NALM6 (cell line): ENCODE data around the genes MGAT4A and EIF5B.

- PRO-cap: bidirectional peak, plus-strand start at chr2:97728173, minus-strand start at chr2:97728071; unidirectional peak, minus-strand start at chr2:97728506
These were observed 14.8 kb downstream of the ZAP70 start for GRCh38 chr2:97727926-97728766.

DNA sequence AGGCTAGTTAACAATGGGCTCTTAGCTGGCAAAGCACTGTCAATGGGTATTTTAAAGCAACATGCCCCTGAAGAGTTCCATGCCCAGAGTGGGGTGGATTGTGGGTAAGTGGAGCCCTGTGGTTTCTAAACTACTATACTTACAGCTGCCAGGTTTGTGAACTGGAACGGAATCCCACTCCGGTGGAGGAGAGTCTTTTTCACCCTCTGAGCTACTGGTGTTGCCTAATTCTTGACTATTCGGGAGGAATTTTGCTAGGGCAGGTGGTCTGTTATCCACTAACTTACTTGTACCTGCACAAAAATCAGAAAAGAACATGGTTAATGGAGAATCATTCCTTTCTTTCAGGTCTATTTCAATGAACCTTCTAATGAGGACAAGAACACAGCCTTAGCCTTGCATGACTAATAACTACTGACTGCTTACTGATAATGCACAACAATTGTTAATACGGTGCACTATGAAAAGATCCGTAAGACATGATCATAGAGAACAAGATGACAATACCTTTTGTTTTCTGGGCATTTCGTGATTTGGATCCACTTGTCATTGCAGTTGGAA lies 52.7 kb downstream of the ZAP70 start:
- PRO-cap: no peak

- PRO-cap: no peak
These were observed 125.4 kb downstream of the TMEM131 start for GRCh38 chr2:97870233-97870916.

DNA sequence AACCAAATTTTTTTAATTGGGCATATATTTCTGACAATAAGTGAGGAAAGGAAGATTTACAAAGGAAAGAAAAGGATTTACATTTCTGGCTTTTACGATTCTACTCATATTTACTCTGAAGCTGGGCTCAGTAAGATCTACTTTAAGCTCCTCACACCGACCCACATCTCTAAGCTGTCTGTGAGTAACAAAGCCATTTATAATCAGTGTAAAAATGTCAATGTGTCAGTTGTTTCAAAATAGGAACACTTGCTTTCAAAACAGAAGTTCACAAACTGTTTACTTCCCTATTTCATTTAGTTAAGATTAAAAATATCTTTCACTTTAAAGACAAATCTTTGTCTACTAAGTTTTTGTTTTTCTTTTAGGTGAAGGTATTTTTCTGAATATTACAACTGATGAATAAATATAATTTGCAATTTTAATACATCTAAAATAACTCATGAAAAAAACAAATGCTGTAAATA lies 64.6 kb downstream of the TMEM131 start:
- PRO-cap: unidirectional peak, minus-strand start at position 171 of the sequence

DNA sequence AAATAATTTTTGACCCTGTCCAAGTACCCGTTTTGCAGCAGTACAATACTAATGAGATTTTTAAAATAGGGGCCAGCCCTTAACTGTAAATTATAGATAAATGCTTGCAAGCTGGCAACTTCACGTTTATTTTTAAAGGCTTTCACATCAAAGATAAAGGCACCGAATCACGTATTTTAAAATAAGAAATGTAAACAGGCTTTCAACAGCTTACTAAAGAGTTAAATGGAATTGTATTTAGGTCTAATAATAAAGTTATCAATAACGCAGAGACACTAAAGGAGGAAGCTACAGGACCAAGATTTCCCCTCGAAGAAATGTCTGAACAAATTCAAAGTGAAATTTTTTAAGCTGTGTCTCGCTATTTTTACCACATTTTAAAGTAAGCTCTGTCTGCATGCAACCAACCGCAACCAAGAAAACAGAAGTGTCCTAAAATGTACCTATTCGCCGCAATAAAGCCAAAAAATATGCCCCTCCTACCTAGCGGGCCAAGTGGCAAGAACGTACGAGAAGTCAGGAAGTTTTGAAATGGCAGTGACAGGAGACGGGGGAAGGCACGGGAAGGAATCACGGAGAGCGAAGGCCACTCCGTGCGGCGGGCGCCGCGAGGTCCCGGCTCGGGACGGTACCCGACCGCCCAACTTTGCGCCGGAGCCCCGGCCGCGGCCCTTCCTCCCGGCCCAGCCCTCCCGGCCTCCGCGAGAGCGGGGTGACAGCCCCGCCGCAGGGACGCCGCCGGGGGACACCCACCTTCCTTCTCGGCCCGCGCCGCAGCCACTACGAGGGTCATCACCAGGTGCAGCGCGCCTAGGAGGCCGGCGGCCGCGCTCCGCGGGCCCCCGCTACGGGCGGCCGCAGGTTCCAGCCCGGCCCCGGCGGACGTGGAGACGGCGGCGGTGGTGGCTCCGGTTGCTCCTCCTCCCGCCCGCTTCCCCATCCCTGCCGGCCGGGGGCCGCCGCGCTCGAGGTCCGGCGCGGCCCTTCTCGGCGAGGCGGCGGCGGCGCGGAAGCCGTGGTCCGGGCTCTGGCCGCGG lies 707 bp downstream of the TMEM131 start:
- PRO-cap: bidirectional peak, plus-strand start at position 529 of the sequence, minus-strand start at position 532 of the sequence

DNA sequence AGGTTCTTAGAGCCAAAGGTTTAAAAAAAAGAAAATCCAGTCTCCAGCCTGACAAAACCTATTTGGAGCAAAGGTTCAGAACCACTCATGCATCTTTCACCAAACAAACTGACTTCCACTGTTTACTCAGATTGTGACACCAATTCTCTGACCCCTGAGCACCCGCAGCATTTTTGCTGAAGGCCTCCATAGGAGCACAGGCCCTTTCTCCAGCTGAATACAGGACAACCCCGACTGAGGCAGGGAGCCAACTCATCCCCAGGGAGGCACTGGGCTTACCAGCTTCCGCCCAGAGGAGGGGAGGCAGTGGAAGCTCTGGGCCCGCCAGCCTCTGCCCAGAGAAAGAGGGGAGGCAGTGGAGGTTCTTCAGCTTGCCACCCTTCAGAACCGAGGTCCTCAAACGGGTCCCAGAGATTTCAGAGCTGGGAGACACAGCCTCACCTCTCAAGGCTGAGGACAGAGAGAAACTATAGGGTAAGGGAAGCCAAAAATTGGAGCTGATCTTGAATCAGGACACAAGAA lies 50.9 kb upstream of the CNGA3 start:
- PRO-cap: no peak

DNA sequence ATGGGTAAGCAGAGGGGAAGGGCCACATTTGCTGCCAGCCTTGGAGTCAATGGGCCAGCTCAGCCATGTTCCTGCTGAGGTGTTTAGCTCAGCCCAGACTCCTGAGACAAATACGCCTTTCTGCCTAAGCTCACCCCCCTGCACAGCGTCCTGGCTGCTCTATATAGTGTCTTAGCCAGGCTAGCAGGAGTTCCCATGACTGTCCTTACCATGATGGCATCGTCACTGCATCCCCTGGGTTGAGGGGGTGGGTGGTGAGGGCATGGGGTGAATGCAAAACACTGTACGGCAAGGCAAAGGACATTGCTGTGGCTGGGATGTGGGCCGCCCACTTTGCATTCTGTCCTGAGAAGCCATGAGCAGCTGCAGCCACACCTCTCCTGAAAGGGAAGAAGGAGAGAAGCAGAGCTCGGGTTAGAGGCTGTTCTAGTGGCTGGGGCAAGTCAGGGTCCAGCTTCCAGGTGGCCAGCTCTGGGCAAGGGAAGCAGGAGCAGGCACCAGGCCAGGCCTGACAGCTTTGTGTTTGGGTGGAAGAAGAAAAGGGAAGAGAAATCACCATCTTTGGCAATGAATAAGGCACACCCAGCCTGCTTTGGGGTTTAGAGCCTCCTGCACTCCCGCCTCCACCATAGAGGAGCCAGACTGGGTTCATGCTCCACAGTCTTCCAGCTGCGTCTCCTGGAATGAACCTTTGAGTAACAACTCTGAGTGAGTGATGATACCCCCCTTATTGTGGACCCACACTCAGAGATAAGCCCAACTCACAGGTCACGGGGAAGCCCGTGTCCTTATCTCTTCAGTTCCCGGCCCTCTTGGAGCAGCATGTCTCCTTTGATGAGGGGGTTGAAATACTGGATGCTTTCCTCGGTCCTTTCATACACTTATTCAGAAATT lies 63.3 kb downstream of the INPP4A start:
- PRO-cap: no peak

- PRO-cap: no peak
These were observed 50.5 kb downstream of the UNC50 start for GRCh38 chr2:98658721-98659446.

GRCh38 chr2:98661915-98662312 lies 53.5 kb downstream of the UNC50 start:
- PRO-cap: no peak

GRCh38 chr2:98718312-98718805 lies 12.6 kb downstream of the MGAT4A start:
- PRO-cap: no peak

DNA sequence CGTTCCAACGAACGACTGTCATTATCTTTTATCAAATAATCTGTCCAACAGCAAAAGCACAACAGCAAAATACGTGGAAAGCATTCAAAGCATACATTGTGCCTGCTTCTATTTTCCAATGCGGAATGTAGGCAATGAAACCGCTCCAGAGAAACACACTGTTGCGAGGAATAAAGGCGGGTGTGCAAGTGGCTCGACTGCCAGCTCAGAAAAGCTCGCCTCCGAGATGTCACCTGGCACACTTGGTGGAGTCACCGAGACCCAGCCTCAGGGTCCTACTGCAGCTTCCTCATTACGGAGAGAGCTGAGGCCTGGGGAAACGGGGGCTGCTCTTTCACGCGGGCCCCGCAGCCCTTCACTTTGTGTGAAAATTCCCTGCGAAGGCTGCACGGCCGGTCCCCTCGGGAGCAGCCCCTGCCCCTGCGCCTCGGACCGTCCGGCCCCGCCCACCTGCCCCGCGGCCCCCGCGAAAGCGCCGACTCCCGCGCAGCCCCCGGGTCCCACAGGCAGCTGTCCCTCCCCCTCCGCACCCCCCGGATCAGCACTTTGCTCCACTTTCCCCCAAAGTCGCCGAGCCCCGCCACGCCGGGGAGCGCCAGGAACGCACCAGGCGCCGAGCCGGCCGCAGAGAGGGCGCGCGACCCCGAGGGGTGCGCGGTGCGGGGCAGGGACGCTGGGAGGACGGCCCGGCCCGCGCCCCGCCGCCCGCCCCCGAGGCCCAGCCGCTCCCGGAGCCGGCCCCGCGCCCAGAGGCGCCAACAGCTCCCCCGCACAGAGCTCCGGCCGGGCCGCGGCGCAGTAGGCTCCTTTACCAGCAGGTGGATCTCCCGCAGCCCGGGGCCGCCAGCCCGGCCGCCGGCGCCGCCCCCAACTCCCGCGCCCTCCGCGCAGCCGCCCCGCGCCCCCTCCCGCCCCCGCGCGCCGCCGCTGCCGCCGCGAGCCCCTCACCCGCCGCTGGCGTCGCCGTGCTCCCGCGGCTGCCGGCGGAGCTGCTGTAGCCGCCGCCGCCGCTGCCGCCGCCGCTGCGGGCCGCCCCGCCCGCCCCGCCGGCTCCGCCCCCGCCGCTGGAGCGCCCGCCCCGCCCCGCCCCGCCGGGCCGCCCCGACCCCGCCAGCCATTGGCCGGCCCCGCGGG lies at the start of gene MGAT4A:
Gene MGAT4A, minus strand, starts transcription at position 1,033 of the 1,134 bp plus-strand sequence.
- PRO-cap: bidirectional peak, plus-strand start at position 295 of the sequence, minus-strand start at position 213 of the sequence; bidirectional peak, plus-strand start outside the sequence, minus-strand start at position 826 of the sequence

- PRO-cap: bidirectional peak, plus-strand start at chr2:98758357, minus-strand start at chr2:98758198
These were observed 27.0 kb upstream of the MGAT4A start for GRCh38 chr2:98757773-98758505.

- PRO-cap: no peak
These were observed 100.2 kb downstream of the CRACDL start for GRCh38 chr2:98835565-98836492.

- PRO-cap: no peak
These were observed 66.2 kb downstream of the CRACDL start for GRCh38 chr2:98869828-98870307.

DNA sequence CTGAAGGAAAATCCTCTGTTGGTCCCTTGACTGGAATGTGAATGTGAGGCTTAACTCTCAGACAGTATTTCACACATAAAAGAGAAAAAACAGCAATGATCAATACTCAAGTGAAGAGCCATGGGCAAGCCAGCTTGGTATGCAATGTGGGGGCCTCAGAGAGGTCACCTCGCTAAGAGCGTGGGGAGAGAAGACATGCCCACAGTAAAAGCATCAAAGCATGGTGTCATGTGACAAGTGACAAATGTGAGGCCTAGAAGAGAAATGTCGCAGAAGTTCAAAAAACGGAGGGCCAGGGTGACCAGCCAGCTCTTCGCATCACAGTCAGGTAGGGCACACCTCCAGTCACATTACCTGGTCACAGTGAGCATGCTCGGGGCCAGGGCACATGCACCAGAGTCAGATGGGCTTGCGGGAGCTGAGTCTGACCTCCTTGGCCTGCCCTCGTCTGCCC lies 37.8 kb downstream of the CRACDL start:
- PRO-cap: no peak

DNA sequence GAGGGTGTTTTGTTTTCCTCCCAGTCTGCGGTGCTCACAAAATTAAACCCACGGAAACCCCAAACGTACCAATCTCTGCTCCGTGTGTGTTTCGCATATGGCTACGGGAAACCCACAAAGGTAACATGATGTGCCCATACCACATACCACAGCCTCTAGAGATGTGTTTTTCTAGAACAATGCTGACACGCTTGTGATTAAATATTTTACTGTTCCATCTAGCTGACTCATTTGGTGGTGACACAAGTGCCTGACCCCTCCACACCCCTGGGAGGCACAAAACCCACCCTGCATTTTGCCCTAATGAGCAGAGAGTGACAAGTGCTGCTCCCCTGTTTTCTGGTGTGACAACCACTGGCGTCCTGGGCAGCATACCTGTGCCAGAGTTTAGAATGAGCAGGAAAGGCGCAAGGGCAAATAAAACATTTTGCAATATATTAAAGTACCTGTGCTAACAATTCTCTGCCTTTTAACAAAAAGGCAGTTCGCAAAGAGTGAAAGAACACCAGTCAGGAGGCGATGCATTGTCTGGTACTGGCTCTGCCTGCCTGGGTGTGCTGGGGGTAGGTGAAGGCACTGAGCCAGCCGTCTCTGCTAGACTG lies 24.2 kb downstream of the CRACDL start:
- PRO-cap: no peak

DNA sequence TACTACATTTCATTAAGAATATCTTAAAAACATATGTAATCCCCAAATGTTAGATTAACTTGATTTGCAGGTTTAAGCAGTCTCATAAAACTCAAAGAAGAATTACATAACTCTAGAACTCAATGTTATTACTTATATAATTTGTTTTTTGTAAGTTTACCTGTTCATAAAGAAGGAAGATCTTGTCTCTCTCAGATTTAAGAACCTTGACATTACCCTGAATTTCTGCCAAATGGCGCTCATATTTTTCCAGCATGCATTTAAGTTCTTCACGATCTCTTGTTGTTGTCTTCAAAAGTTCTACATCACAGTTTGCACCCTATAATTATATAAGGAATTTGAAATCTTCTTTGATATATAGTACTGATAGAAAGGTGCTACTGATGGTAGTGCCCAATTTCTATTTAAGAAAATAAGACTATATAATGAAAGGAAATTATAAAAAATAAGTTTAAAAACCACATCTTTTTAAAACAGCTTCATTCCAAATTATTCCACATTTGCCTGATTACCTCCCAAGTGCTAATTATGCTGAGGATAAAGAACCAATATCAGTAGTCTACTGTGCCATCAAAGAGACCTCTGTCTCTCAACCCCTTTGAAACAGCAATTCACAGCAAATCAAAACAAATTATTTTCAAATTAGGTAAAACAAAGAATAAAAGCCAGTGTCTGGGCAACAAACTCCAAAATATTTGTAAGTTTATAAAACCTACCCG lies 32.7 kb upstream of the C2orf15 start:
- PRO-cap: no peak

DNA sequence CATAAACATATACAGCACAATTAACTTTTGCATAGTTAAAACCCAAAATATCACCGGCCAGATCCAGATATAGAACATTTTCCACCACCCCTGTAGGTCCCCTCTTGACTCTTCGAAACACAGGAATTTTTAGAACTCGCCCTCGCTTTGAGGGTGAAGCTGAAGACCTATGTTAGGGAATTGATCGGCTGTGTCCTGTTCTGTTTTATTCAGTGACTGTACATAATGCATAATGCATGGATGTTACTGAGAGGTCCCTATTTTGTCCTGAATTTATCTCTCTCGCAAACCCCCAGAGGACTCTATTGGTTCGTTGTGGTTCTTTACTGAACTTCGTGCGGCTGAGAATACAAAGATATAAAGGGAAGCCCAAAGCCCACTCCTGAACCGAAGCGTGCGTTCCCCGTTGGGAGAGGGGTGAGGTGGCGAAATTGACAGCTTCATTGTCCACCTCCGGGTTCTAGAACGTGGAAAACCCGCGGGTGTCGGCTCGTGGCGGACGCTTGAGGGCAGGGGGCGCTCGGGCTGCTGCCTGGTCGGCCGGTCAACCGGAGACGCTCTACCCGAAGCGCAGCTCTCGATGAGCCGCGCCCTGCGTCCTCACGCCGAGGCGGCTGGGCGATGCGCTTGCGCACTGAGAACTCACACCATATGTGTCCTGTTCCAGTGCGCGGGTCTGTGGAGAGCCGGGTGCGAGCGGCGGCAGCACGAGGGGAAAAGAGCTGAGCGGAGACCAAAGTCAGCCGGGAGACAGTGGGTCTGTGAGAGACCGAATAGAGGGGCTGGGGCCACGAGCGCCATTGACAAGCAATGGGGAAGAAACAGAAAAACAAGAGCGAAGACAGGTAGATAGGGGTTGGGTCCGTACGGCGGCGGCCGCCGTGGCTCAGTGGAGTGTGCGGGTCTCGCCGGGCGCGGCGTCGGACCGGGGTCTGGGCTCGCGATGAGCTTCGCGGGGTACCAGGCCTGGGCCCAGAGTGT lies at the start of gene EIF5B:
Gene EIF5B, plus strand, starts transcription at position 645 of the 981 bp plus-strand sequence.
- PRO-cap: bidirectional peak, plus-strand start at position 681 of the sequence, minus-strand start at position 561 of the sequence

- PRO-cap: no peak
These were observed 70.4 kb downstream of the EIF5B start for GRCh38 chr2:99407301-99408251.

DNA sequence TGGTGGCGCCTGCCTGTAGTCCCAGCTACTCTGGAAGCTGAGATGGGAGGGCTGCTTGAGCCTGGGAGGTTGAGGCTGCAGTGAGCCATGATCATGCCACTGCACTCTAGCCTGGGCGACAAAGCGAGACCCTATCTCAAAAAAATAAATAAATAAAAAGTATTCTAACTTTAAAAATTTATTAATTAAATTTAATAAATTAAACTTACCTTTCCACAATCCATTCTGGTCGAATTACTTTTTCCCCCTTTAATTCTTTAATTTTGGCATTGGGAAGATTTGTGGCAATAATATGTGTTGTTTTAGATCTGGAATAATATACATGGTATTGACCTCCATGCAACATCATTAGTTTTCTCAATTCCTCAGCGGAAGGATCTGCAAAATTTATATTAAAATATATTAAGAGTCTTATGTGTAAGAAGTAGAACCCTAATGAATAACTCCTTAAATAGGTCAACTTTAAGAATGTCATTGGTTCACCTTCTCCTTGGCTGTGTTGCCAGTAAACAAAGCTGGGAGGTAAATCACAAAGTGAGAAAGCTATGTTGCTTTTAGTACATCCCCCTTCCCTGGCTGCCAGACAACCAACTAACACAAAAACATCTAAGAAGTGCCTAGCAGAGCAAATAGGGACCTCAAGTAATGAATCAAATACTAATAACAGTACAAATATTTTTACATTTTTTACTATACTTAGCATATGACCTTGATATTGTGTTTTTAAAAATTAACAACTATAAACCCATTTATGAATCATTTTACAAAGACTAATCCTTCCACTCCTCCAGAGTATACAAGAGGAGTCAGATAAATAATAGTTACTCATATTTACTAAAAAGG lies 40.5 kb downstream of the REV1 start:
- PRO-cap: no peak